Measurements from ENCODE around the gene P2RY12.

DNA sequence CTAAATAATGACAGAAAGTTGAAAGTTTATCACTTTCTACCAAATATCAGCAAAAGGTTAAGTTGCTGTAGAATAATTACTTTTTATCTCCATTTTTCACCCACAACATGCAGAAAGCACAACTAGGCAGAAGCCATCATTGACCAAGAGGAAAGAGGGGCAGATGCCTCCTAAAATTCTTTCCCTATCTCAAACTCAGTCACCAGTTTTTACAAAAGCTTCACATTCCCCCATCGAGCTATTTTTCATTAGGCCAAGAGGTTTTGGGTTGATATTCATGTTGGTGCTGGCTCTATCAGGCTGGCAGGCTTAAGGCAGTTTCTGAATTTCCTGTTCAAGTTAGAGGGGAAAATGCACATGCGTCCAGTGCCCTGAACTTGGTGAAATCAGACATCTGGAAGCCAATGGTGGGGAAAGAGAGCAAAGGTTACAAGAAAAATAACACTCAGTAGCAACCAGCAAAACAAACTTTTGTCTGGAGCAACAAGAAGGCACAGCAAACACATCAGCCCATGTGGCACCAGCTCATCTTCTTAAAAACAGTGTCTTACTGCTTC lies 155.8 kb upstream of the TSC22D2 start:
- PRO-cap = no peak

DNA sequence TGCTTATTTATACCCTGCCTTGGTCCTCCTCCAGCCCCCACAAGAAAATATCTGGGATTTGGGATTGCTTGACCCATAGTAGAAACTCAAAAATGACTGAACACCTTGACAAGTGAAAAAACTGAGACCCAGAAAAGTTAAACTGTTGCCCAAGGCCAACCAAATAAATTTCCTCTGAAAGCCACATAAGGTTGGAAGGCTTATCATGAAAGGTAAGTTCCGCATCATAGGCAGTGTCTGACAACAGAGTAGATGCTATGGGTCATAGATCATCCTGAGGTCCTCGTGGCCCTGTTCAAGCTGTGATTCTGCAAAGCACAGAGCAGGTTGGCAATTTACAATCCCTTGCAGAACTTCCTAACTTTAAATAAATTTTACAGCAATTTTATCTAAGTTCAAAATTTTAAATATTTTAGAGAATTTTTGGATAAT lies 140.8 kb upstream of the TSC22D2 start:
- PRO-cap = no peak

DNA sequence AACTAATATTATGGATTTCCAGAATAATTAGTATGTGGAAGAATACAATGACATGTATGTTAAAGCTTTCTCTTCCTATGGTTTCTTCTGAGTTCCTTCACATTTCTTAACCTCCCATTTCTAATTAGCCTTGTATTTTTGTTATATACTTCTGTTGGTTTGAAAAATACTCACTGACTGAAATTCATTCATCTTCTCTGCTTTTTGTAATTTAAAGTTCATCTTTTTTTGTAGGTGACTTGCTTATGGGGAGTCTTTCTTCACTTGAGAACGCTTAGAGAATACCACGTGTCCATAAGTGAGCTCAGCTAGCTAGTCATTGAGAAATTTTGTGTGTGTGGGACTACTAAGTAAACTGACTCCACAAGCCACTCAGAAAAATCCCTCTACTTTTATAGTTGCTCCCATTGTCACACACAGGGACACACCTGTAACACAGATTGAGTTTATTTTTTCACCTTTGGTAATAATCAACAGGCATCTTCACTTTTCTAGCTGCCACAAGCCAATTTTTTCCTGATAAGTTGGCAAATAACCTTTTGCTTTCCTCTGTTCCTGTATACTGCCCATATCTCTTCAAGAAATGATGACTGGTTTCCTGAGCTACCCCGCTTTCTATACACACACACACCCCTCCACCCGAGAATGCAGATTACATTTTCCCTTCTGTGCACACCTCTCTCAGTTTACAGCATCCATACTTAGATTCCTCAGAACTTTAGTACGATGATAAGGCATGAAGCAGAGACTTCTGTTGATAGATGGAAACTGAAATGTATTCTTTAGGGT lies 4.5 kb downstream of the TSC22D2 start:
- PRO-cap = no peak

- PRO-cap = no peak
Measured at GRCh38 chr3:150617349-150618009, 14.4 kb downstream of the SELENOT start.

- PRO-cap = no peak
Measured at GRCh38 chr3:150733330-150734324, 29.3 kb downstream of the SIAH2 start.

DNA sequence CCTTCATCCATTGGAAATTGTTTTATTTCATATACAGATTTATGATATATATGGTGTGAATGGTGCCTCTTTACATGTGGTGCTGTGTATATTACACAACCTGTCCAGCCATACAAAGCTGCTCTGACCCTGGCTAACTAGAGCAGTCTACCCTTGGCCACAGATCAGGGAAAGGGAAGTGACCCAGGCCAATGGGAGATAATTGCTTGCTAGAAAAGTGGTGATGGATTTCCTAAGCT lies 10.5 kb upstream of the SIAH2 start:
- PRO-cap = no peak

- PRO-cap = no peak
Measured at GRCh38 chr3:151248743-151249550, 29.4 kb downstream of the P2RY14 start.

DNA sequence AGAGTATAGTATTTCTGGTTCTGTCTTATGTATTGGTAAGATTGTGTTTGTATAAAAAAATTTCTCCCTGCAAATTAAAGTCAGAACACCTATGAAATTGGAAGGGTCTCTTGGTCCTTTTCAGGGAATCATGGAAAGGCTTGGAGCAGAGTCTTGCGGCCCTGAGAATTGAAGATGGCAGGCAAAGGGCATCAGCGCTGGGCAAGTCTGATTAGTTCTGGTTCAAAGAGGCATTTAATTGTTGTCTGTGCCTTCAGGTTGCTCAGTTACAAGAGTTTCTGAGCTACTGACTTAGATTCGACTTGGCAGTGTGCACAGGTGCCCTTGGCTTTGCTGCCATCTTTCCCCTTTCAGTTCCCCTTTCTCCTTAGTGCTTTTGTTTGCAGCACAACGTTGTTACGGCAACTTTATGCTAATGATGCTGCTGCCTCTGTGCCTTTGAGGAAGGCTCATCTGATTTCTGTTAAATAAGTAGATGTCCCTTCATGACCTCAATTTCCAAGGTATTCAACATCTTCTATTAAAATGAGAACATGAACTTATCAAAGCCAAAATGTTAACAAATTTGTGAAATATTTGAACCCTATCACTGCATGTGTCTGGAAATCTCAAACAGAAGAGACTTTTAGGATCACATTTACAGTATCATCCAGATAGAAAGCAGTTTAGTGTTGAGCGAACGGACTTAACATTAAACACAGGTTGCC lies 12.4 kb downstream of the P2RY14 start:
- PRO-cap = no peak

DNA sequence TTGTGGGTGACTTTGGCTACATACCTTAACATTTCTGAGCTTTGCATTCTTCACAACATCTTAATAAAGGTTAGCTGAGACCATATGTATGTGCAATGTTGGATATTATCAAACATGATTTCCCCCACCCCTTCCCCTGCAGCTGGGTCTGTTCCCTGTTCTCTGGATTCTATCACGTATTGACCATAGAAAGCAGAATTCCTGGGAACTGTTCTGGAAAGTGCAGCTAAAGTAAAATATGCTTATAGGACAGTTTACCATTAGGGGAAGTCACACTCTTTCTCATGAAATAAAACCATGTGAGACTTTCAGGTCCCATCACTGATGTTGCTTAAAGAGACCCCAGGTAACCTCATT lies 16.3 kb downstream of the GPR87 start:
- PRO-cap = no peak

DNA sequence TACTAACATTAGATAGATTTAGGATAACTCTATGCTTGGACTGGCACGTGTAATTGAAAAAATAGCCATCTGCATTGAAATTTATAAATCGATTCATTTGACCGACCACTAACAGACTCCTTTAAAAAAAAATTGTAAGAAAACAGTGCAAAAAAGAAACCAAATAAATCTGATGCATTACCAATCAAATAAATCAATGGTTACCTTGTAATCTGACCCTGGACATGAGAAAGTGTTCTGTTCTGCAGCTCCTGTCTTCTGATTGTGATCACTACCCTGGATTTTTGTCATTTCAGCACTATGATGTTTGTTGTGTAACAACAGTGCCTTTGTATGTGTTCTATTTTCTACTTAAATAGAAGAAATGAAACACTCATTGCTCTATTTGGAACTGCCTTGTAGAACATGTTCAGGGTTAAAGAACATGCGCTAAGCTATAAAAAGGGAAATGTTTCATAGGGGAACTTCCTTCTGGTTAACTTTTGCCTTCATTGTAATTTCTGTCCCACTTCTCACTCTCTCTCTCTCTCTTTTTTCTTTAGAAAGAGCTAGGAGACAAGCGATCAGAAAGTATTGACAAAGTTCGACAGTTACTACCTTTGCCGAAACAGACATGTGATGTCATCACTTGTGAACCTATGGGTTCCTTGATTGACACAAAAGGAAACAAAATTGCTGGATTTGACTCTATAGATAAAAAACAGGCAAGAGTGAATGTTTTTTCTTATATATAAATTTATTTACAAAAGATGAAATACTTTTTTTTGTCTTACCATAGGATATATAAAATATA lies at the start of gene P2RY12:
P2RY12 (minus strand) TSS at position 266 of the 793 bp plus-strand sequence.
- PRO-cap = no peak

DNA sequence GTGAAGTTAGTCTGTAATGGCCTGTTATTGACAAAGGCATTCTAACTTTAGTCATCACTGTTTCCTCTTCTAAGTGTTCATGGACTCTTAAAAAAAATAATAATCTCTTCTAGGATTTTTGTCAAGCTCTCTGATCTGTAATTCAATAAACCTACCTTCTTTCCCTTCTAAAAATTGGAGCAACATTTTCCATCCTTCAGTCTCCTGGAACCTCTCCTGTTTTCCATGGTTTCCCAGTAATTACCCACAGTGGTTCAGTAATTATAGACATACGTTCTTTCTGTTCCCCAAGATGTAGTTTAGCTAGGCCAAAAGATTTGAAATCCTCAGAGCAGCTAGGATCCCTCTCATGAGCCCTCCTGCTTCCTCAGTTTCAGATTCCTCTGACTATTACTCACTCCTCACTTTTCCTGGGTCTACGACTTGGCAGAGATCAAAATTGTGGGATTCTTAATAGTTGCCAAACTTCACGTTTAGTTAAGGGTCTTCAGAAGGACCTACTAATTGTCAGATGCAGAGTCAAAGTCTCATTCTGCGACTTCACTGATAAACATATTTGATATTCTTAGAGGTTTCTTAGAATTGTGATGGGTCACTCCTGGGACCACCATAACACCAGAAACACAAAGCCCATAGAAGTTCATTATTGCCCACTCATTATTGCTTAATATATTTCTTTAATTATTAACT lies 76.9 kb upstream of the IGSF10 start:
- PRO-cap = no peak

GRCh38 chr3:151538802-151539741 lies 78.2 kb upstream of the IGSF10 start:
- PRO-cap = no peak

GRCh38 chr3:151901318-151901679 lies 27.9 kb downstream of the SUCNR1 start:
- PRO-cap = no peak

- PRO-cap = no peak
Measured at GRCh38 chr3:152236791-152237191, 31.9 kb upstream of the MBNL1 start.

- PRO-cap = no peak
Measured at GRCh38 chr3:152243249-152243924, 25.3 kb upstream of the MBNL1 start.

GRCh38 chr3:152270843-152271356 lies 2.2 kb downstream of the MBNL1 start:
- PRO-cap = no peak

- PRO-cap = no peak
Measured at GRCh38 chr3:152280896-152281607, 12.3 kb downstream of the MBNL1 start.

- PRO-cap = no peak
Measured at GRCh38 chr3:152303542-152304168, 34.9 kb downstream of the MBNL1 start.

DNA sequence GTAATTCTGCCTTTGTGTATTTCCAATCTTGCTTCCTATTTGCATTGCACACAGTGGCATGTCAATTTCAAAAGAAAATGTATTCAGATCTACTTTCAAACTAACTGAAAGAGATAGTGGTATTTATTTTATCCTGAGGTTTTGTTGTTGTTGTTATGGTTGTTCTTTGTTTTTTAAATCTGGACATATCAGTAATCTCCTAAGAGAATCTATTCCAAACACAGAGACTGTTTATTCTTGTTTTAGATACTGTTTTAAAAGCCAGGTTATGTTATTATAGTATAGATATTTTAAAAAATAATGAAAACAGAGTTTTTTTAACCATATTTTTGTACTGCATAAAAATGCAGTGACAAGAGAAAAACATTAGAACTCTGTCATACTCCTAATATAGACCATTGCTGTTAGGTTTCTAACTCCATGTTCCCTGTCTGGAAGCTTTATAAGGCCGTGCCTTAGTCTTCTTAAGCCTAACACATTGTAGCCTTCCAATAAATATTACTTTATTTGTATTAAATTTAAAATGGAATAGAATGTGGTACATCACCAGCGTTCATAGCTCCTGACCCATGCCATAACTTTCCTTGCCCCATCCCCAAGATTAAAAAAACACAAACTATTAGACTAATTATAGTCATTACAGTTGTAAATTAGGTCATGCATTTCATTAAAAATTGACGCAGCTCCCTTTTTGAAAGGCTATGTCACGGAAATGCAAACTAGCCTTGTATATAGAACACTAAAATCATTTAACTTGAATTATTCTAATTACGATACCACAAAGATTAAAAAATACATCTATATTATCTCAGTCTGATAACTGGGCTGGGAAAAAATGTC lies 53.2 kb downstream of the MBNL1 start:
- PRO-cap = no peak

- PRO-cap = no peak
Measured at GRCh38 chr3:152340208-152341079, 71.7 kb downstream of the MBNL1 start.